Placental pericyte (primary cell): Measurements from ENCODE around the genes SNX30, RNF183 and POLE3.

DNA sequence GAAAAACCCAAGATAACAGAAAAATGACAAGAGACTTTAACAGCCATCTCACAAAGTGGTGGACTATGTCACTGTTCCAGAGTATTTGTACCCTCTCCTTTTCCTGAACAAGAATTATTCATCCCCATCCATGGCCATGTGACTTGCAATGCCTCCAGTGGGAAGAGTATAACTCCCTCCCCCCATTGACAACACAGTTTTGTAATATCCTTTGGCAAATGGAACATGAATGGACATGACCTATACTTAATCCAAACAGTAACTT, 33.9 kb downstream of the PTBP3 start:
- CAGE, long polyA plus RNA: no peak

GRCh38 chr9:112380425-112380647, 428 bp downstream of the HSDL2 start:
- CAGE, long polyA plus RNA: no peak

GRCh38 chr9:112645397-112646364, 72.2 kb downstream of the INIP start:
- CAGE, long polyA plus RNA: no peak

DNA sequence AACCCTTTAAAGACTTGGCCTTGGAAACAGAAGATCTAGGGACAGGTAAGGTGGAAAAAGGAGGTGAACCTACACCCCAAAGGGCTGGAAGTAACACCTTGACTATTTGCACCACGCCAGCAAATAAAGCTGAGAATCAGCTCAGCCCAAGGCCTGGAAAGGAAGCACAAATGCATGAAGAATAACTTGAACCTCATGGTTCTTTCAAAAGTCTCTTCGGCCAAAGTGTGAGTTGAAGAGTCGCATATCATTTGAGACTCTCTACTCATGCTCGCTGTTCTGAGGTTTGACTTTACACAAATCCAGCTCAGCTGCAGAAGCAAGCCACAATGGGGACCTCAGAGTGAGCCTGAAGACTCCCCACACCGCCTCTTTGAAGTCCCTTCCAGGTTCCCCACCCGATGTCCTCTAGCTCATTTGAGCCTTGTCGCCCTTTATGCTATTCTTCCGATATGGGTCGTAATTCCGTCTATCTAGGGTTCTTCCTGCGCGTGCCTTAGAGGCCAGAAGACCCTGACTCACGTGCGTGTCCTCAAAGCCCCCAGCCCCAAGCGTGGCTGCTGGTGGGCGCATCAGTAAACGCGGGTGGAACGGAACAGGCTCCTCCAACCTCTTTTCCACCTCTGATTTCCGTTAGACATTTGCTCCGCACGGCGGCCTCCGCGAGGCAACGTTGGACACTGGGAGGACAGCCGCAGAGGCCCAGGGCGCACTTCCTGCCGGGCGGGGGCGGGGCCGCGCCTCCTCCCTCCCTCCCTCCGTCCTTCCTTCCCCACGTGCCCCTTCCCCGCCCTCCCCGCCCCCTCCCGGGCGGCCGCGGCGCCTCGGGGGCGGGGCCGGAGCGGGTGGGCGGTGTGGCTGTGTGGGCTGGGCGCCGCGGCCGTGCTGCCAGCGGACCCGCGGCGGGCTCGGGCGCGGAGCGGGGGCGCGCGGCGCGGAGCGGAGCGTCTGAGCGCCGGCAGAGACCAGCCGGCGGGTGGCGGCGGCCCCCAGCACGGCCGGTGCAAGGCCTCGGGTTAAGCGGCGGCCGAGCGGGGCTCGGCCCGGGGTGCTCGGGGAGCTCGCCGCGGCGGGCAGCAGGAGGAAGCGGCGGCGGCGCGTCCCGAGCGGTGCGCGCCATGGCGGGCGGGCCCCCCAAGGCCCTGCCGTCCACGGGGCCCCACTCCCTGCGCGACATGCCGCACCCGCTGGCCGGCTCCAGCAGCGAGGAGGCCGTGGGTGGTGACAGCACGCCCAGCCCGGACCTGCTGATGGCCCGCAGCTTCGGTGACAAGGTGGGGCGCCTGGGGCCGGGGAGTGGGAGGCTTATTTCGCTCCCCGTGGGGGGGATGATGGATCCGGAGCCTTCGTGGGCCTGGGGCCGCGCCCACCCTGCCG, at the start of gene SNX30:
TSS of gene SNX30 (plus strand) at position 877 of the 1,377 bp plus-strand sequence.
- CAGE, long polyA plus RNA: no peak

- CAGE, long polyA plus RNA: no peak
These were observed 50.8 kb downstream of the SLC46A2 start for GRCh38 chr9:112839785-112840280.

GRCh38 chr9:112873099-112873723, 17.5 kb downstream of the SLC46A2 start:
- CAGE, long polyA plus RNA: no peak

GRCh38 chr9:113125754-113126041, 25.1 kb upstream of the SLC31A2 start:
- CAGE, long polyA plus RNA: no peak

DNA sequence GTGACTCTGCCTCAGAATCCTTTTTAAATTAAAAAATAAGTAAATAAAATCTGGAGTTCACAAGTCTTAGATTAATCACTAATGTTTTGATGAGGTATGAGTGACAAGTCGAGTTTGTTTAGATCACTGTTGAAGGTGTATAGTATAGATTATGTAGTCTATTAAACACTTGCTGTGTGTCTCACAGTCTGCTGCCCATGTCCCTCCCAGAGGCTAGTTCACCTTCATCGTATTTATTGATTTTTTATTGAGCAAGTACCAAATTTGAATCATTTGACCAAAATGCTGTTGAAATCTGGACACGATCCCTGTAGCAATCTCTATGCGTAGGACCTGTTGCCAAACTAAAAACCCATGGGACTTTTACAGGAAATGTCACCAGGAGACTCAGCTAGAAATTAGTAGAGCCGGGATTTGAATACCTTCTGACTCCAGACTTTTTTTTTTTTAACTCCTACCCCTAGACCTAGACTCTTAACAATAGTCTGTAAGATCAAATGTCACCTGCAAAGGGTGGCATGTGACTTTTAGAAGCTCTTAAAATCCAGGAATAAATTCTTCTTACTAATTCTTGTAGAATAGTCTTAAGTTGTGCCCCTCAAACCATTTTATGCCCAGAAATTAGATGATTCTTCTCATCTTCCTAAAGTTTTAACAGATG, 17.5 kb downstream of the SLC31A1 start:
- CAGE, long polyA plus RNA: no peak

DNA sequence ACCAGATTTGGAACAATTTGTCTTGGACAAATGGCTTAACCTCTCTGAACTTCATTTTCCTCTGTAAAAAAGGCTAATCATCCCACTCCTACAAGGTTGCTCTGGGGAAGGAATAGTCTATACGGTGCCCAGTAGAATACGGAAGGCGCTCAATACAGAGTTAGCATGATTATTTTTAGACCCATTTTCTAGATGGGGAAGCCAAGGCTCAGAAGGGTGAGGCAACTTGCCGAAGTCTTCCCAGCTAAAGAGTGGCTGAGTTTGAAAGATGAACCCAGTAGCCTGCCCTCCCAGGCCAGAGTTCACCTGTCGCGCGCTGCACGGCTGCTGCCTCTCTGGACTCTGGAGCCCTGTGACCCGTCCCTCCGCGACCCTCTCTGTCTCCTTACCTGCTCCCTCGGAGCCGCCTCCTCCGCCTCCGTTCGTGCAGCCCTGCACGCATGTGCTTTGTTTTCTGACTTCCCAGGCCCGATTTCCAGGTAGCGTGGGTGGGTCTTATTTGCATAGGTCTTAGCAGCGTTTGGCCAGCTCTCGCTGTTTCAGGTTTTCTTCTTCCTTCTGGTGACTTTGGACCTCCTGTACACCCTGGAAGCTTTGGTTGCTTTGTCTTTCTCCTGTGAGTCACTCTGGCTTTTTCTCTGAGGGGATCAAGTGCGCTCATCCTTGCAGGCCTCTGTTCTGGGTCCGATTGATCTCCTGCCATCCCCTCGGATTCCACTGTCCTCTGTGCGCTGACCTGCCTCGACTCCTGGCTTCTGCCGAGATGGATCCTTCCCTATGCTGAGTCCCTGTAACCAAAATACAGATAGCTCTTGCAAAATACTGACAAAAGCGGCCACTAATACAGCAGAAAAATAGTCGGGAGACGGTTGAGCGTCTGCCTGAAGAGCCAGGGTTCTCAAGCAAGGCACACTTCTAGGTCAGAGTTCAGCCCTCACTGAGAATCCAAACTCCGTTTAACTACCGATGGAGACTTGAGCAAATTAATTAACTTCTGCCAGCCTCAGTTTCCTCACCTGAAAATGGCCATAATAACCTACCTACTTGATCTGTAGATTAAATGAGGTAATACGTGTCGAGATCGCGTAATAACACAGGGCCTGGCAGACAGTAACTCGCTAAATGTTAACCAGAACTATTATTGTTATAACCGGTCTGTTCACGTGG, at the start of gene RNF183:
TSS of gene RNF183 (minus strand) at position 710 of the 1,167 bp plus-strand sequence.
- CAGE, long polyA plus RNA: no peak

DNA sequence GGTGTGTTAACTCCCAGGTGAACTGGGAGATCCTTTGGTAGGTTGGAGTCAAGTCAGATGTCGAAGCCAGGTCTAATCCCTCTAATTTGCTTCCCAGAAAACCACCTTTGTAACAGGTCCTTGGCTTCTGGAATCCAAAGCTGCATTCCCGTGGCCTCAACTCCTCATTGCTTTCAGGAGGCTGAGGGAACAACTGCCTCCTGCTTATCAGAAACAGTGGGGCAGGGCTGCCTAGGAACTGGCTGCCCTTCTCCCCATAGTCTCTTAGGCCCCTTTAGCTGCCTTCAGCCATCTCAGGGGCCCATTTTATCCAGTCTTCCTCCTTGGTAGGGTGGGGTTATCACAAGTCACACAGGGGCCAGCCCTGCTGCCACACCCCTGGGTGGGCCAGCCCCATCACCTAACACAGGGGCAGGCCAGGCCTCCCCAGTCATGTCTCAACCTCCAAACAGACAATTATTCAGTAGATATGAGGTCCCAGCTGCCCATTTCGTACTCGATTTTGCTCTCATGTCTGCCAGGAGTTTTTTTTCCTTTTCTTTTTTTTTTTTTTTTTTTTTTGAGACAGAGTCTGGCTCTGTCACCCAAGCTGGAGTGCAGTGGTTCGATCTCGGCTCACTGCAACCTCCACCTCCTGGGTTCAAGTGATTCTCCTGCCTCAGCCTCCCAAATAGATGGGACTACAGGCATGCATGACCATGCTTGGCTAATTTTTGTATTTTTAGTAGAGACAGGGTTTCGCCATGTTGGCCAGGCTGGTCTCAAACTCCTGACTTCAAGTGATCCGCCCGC, 3.8 kb downstream of the ALAD start:
- CAGE, long polyA plus RNA: no peak

GRCh38 chr9:113409848-113411030, at the start of gene POLE3:
POLE3 (minus strand) TSS chr9:113410675.
- CAGE, long polyA plus RNA: no peak

- CAGE, long polyA plus RNA: no peak
These were observed 48.6 kb downstream of the RGS3 start for GRCh38 chr9:113511897-113512791.

DNA sequence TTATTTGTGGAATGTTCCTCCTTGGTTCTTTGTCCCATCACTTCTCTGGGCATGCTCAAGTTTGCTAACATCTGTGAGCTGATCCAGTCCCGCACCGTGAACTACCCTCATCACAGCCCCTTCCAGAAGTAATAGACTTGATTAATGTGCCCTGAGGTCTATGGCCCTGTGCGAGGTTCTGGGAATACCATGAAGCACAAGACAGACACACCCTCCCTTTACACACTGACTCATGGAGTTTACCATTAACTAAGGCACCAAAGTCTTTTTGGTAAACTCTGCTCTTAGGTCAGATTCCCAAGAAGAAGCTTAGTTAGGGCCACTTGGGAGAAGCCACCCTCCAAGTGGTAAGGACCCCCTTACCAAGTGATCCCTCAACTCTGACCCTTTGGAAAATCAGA, 56.2 kb downstream of the RGS3 start:
- CAGE, long polyA plus RNA: no peak

GRCh38 chr9:113527960-113528577, 64.5 kb downstream of the RGS3 start:
- CAGE, long polyA plus RNA: no peak

DNA sequence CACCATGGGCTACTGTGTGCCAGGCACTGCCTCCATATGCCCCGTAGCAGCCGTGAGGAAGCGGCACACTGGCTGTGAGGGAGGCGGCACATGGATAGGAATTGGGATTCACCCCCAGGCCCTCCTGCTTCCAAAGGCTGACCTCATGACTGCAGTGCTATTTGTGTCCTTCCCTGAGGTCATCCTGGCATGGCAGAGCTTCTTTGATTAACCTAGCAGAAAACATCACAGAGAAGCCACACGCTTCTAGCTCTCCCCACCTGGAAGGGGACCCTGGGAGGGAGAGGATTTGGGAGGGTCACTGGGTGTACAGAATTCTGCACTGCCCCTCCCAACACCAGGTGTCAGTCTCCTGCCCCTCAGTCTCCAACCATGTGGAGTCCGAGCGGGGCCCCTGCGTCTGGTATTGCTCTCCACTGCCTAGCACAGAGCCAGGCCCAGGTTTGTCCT, 109.9 kb downstream of the RGS3 start:
- CAGE, long polyA plus RNA: no peak

DNA sequence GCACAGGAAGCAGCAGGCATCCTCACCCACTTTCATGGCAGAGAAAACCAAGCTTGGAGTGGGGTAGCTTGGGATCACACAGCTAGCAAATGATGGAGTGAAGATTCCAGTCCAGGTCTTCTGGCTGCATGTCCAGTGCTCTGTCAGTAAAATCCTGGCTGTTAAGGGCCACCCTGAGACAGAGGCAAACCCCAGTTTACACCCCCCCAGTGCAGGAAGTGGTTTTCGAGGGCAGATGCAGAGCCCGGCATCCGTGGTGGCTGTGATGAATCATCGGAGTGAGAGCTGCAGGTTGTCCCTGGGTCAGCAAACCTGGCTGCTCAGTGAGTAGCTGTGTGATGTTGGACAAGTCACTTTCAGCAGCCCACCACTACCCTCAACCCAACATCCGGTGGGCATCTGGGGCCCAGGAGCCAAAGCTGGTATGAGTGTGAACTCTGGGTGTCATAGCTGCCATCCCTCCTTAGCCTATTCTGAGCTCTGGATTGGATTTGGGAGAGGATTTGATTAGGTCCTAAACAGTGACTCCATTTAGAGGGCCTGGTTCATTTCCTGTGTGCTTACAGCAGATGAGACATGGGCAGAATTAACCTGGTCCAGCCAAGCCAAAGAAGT, 115.5 kb downstream of the RGS3 start:
- CAGE, long polyA plus RNA: no peak

GRCh38 chr9:113583216-113583611, 119.7 kb downstream of the RGS3 start:
- CAGE, long polyA plus RNA: no peak

DNA sequence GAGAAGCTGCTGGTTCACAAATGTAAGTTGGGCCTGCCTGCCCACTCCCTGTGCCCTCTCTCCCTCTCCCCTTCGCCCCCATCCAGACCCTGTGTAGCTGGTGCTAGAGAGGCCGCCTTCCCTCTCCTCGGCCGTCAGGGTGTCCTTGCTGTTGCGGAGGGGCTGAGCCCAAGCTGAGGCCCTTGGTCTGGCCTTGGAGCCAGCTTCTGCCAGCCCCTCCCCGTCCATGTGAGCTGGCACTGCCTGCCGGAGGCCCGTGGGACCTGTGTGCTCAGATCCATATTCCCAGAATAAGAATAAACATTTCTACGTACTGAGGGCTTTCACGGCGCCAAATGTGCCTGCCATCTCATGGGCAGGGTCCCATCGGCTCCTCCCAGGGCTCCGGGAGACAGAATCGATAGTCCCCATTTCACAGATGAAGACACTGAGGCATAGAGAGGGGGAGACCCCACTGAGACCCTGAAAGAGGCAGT, 131.5 kb downstream of the RGS3 start:
- CAGE, long polyA plus RNA: no peak

DNA sequence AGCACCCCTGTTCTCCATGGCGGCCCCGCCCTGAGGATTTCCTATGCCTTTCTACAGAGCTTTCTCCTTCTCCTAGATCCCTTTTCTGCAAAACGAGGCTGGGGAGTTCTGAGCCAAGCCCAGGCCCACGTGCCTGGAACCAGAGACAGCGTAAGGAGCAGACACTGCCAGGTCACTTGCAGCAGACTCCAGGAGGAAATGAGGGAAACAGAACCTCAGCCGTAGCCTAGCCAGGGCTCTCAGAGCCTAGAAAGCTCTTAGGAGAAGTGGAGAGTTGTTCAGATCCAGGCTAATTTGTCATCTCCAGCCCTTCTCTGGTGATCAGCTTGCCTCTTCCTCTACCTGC, 163.3 kb downstream of the RGS3 start:
- CAGE, long polyA plus RNA: no peak

- CAGE, long polyA plus RNA: no peak
These were observed 8.0 kb upstream of the ZNF618 start for GRCh38 chr9:113868168-113868535.